Mesenchymal stem cell of the bone marrow (primary cell): ENCODE measurements around the gene DNAJC21.

- CAGE, long polyA plus RNA, result no peak
Measured at GRCh38 chr5:34928843-34929724, at the start of gene DNAJC21. Gene DNAJC21, plus strand, starts transcription at chr5:34929559.

DNA sequence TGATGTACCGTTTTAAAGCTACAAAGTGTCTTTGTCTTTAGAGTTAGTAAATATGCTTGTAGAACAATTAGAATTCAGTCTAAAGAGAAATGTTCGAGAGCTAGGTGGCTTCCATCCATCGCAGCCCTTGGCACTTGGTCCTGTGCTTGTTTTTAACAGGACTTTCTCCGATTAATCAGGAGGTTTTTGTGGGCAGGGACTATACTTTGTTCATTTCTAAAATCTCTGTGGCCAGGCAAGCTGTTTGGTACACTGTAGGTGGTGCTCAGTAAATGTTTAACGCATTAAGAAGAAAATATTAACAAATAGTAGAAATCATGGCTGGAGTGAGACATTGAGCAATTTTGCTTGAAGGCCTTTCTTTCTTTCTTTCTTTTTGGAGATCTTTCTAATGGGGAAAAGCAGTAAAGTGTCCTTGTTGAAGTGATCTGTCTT, 20.8 kb downstream of the AGXT2 start:
- CAGE, long polyA plus RNA, result no peak

DNA sequence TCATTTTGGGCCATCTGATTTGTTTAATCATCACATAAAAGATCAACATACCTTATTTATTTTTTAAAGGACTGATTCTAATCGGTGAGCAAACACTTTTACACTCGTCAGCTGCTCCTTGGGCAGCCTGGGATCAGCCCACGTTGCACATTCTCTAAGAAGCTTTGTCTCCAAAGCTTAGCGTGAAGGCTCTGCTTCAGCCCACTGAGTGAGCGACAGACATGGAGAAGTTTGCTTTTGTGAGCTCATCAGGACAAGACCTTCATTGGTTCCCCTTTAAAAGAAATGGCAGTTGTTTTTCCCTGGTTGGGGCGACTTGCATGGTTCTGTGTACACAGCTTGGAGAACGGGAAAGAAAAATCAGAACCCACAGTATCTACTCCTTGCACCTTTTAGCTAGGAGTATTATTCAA, 42.0 kb downstream of the PRLR start:
- CAGE, long polyA plus RNA, result no peak

- CAGE, long polyA plus RNA, result no peak
Measured at GRCh38 chr5:35229188-35230165, 810 bp downstream of the PRLR start.

GRCh38 chr5:35676823-35677022, 59.1 kb downstream of the SPEF2 start:
- CAGE, long polyA plus RNA, result no peak

GRCh38 chr5:35780910-35781381, 75.7 kb upstream of the IL7R start:
- CAGE, long polyA plus RNA, result no peak

GRCh38 chr5:35853349-35853970, 3.2 kb upstream of the IL7R start:
- CAGE, long polyA plus RNA, result no peak

GRCh38 chr5:36027023-36027404, 35.8 kb upstream of the UGT3A1 start:
- CAGE, long polyA plus RNA, result no peak

GRCh38 chr5:36383861-36384437, 82.2 kb upstream of the RANBP3L start:
- CAGE, long polyA plus RNA, result no peak

- CAGE, long polyA plus RNA, result no peak
Measured at GRCh38 chr5:36689095-36689683, 82.8 kb downstream of the SLC1A3 start.

- CAGE, long polyA plus RNA, result no peak
Measured at GRCh38 chr5:37197923-37198499, 51.2 kb downstream of the CPLANE1 start.

GRCh38 chr5:37838128-37838880, 1.5 kb downstream of the GDNF start:
- CAGE, long polyA plus RNA, result no peak

DNA sequence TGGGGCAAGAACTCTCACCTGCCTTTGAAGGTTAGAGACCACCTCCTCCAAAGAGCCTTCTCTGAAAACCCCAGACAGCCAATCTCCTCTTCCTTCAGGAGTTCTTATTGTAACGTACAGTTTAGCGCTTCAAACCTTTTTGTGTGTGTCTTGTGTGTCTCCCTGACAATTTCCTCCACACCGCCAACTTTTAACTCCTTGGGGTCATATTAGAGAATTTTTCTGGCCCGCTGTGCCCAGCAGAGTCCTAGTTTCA, 90.1 kb upstream of the EGFLAM start:
- CAGE, long polyA plus RNA, result no peak

DNA sequence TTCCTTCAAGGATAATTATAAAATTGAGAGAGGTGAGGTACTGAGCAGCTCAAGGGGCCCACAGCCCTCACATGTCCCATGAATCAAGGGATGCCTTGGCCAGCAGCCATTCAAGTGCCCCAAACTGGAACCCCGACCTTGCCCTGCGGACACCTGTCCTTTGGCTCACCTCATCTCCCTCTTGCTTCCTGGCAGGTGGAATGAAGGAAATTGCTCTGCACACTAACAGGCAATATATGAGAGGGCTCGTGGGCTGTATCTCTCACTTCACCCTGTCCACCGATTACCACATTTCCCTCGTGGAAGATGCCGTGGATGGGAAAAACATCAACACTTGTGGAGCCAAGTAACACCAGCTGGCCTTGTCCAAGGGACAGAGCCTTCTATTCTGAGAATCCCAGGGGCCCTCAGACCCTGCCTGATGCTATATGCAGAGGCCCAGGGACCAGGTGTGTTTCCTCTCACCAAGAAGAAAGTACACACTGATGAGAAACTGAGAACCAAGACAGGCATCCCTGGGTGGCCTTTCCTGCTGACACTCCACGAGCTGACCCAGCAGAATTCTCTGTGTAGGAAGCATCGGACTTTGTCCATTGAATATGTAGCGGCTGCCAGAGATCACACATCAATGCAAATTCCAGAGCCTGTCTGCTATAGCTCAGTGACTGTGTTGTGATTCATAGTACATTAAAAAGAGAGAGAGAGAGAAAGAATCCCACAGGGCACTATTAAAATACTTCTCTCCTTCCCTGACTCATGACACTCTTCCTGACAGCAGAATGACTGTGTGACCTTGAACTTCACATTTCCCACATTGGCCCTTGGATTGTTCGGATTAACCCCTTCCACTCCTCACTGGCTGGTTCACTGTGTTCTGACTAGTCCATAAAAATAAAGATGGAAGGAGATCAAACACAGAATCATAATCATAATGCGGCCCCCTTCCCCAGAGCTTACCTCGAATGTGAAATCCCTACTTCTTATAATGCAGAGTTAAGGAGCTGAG, 92.5 kb downstream of the LIFR start:
- CAGE, long polyA plus RNA, result no peak

DNA sequence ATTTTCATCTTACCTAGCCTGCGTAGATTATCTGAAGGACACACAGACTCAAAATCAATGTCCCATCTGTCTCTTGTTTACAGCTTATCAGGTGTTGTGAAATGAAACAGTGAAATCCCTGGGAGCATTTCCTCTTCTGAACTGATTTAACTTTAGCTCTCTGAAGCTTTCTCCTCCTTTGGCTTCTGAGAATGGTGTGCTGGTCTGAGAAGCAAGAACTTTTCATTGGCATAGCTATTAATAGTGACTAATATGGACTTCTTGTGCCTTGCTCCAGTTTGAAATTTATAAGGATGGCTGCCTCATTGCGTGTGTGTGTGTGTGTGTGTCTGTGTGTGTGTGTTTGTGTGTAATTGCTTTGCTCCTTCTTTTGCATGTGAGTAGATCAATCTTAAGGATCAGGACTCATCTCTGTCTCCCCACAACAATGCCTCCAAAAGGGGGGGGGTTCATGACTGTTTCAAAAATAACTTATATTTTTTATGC, 126.7 kb upstream of the OSMR start:
- CAGE, long polyA plus RNA, result no peak

GRCh38 chr5:38807361-38807673, 38.5 kb upstream of the OSMR start:
- CAGE, long polyA plus RNA, result no peak

DNA sequence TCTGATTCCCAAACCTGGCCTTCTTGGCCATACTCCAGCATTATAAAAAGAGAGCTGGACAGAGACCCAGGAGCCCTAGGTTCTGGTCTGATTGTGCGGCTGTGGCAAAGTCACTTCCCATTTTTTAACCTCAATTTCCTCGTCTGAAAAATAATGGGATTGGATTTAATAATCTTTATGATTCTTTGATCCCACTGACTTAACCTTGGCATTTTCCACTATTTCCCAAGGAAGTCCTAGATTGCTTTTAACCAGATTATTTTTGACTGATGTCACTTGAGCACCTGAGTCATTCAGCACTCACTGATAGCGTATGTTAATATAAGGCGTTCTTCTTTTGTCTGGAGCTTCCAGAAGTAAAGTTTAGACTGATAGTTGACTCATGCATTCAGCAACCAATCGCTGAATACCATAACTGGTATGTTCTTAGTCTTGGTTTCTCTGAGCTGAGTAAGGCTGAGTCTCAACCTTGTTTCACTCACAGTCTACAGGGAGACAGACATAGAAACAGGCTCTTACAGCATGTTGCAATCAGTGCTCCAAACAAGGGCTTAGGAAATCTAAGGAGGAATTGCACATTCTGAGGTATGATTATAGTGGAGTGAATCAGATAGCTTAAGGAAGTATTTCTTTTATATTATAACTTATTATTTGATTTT, 26.3 kb downstream of the OSMR start:
- CAGE, long polyA plus RNA, result no peak

- CAGE, long polyA plus RNA, result no peak
Measured at GRCh38 chr5:38938082-38938540, 92.3 kb downstream of the OSMR start.

DNA sequence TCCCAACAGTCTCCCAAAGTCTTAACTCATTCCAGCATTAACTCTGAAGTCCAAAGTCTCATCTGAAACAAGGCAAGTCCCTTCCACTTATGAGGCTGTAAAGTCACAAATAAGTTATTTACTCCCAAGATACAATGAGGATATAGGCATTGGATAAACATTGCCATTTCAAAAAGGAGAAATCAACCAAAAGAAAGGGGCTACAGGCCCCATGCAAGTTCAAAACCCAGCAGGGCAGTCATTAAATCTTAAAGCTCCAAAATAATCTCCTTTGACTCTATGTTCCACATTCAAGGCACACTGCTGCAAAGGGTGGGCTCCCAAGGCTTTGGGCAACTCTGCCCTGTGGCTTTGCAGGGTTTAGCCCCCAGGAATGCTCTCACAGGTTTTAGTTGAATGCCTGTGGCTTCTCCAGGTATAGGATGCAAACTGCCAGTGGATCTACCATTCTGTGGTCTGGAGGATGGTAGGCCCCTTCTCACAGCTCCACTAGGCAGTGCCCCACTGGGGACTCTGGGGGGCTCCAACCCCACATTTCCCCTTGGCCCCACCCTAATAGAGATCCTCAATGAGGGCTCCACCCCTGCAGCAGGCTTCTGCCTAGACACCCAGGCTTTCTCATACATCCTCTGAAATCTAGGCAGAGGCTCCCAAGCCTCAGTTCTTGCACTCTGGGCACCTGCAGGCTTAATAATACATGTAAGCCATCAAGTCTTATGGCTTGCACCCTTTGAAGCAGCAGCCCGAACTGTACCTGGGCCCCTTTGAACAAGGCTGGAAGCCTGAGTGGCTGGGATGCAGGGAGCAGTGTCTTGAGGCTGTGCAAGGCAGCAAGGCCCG, 8.5 kb downstream of the RICTOR start:
- CAGE, long polyA plus RNA, result no peak

DNA sequence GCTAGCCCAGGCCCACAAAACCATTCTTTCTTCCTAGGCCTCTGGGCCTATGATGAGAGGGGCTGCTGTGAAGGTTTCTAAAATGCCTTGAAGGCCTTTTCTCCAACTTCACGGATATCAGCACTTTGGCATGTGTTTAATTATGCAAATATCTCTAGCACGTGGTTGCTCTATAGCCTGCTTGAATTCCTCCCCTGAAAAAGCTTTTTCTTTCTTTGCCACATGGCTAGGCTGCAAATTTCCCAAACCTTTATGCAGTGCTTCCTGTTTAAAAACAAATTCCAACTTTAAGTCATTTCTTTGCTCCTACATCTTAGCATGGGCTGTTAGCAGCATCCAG, 7.9 kb downstream of the RICTOR start:
- CAGE, long polyA plus RNA, result no peak